Neural progenitor cell (in vitro differentiated cells): ENCODE results near the genes ACSL1 and HELT.

DNA sequence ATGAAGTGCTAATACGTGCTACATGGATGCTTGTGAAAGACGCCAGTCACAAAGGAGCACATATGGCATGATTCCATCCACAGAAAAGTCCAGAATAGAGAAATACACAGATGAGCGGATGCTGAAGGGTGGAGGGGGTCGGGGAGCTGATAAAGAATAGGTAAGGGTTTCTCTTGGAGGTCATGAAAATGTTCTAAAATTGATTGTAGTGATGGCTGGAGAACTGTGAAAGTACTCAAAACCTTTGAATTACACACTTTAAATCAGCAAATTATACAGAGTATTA, 33.4 kb upstream of the CENPU start:
- RAMPAGE, long total RNA: no peak

DNA sequence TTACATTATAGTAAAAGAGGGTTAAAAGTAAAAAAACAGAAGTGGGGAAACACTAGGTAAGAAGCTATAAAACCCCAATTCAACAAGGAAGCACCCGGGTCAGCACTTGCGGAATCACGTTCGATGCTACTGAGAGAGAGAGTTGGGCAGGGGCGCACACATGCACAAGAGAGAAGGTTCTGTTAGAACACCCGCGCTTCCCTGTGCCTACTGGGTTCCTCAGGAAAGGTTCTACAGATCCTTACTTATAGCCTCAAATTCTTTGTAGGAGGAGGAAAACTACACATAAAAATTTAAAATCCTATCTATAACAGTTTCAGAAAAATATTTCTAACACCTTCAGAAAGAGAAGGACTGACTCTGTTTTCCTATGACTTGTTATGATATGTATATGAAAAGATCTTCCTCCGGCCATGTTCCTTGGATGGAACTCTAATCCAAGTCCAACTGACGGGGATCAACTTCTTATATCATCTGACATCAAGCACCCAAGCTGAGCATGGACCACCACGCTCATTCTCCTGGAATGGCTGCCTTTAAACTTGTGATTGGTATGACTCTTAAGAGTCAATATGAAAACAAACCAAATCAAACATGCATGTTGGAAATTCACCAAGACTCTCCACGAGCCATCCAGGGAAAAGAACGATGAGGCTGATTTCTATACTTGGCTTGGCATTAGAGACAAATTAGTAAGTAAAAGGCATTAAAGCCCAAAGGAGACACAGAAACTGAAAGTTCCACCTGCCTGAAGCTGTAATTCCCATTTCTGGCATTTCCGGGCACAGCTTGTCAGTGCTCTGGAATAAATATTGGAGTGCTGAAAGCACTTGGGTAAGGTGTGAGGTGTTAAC, 41.8 kb upstream of the CENPU start:
- RAMPAGE, long total RNA: no peak

GRCh38 chr4:184776296-184777027, 42.6 kb upstream of the CENPU start:
- RAMPAGE, long total RNA: no peak

DNA sequence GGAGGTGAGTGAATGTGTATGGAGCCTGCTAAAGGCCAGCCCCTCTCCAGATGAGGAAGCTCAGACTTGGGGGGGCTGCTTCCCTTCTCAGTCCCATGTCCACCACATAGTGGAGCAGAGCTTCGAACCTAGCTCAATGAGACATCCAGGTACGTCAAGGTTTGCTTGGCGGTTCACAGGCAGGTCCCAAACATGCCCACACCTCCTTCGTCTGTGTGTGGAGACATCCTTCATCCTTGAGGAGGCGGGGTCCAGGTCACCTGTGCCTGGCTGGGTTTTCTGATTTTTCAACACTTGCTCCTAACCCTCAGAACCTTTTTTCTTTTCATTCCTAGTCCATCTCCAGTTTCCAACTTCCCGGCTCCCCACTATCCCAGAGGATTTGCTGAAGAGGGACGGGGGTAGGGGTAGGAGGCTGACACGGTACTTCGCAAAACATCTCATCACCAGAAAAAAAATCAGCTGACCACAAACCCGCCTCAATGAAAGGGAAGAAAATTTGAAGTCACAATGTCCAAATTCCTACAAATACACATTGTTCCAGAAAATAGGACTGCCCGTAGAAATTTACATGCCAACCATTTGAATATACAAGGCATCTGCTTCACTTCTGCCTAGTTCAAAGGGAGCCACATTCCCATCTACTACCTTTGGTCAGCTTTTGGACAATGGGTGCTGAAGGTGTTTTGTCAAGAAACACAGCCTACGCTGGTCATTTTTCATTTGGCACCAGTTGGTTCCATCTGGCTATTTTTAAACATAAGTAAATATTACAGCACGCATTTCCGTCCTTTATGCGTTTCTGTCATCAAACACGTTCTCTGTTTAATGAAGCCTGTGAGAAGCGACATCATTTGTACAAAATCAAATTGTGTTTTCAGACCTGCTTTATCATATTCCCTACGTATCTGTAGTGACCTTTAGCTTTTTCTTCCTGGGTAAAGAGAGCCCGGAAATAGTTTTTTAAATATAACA, 30.9 kb downstream of the ACSL1 start:
- RAMPAGE, long total RNA: no peak

- RAMPAGE, long total RNA: no peak
Measured at GRCh38 chr4:184796773-184797878, 28.6 kb downstream of the ACSL1 start.

GRCh38 chr4:184805995-184806677, 19.6 kb downstream of the ACSL1 start:
- RAMPAGE, long total RNA: no peak

GRCh38 chr4:184825863-184826311, at the start of gene ACSL1:
Gene ACSL1, minus strand, starts transcription at chr4:184825968.
- RAMPAGE, long total RNA: no peak

DNA sequence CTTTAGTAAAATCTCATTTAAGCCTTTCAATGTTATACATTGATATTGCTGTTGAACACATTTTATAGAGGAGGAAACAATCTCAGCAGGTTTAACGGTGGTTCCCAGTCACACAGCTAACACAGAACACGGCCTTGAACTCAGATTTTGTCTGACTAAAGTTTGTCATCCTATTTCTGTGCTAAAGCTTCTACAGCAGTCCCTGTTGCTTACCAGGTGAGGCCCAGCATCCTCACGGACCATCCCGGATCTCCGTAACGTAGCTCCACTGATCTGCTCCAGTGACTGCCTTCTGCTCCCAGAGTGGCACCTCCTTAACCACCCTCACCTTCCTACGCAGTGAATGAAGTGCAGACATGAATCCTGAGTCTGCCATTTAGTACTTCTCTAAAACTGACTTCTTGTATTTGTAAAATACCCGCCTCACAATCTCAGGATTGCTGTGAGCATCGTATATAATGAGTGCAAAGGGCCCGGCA, 27.6 kb upstream of the ACSL1 start:
- RAMPAGE, long total RNA: no peak

- RAMPAGE, long total RNA: no peak
Measured at GRCh38 chr4:184887209-184888283, 61.8 kb upstream of the ACSL1 start.

DNA sequence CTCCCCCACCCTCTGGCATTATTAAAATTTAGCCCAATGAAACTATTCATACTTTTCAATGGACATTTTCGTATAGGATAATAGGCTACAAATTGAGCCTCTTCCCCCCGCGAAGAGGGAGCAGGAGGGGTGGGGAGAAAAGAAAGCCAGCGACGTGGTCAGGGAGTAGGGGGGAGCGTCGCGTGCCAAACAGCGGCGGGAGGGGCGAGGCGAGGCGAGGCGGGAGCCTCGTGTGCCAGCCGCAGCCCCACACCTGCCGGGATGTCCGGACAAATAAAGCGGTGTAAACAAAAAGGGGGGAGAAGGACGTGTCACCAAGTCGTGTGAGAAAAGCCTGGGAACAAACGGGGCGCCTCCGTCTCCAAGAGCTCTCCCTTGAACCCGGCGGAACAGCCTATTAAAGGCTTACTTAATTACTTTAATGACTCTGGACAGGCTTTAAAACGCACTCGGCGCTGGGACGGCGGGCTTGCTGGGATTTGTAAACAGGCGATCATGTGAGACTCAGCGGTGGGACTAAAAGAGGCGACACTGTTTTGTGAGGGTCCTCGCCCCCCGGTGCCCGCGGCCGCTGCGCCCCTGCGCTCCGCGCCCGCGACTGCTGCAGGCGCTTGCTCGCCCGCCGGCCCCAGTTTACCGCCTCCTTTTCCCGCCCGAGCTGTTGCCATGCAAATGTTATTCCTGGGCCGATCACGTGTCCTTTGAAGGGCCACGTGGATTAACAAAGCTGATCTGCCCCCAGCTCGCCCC, at the start of gene HELT:
TSS of gene HELT (plus strand) at position 572 of the 750 bp plus-strand sequence.
- RAMPAGE, long total RNA: no peak

DNA sequence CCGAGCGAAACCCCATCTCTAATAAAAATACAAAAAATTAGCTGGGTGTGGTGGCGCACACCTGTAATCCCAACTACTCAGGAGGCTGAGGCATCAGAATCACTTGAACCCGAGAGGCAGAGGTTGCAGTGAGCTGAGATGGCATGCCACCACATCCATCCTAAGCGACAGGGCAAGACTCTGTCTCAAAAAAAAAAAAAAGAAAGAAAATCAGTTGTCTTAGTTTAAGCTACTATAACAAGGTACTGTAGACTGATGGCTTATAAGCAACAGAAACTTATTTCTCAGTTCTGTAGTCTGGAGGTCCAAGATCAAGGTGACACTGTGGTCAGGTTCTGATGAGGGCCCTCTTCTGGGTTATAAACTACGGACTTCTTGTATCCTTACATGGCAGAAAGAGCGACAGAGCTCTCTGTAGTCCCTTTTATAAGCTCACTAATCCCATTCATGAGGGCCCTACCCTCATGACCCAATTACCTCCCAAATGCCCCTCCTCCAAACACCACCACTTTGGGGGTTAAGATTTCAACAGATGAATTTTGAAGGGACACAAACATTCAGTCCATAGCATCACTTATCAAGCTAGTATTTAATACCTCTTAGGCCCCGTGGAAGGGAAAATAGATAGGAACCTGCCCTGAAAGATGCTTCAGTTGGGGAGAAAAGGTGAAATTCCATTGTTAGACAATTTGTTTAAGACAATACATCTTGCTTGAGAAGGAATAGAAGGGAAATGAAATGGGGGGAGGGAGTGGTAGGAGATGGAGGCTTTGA, 4.9 kb downstream of the SLC25A4 start:
- RAMPAGE, long total RNA: no peak

GRCh38 chr4:185383358-185384267, 12.1 kb downstream of the LRP2BP start:
- RAMPAGE, long total RNA: no peak

GRCh38 chr4:185532230-185533423, 2.7 kb downstream of the PDLIM3 start:
- RAMPAGE, long total RNA: no peak

GRCh38 chr4:185539685-185540074, 4.4 kb upstream of the PDLIM3 start:
- RAMPAGE, long total RNA: no peak

DNA sequence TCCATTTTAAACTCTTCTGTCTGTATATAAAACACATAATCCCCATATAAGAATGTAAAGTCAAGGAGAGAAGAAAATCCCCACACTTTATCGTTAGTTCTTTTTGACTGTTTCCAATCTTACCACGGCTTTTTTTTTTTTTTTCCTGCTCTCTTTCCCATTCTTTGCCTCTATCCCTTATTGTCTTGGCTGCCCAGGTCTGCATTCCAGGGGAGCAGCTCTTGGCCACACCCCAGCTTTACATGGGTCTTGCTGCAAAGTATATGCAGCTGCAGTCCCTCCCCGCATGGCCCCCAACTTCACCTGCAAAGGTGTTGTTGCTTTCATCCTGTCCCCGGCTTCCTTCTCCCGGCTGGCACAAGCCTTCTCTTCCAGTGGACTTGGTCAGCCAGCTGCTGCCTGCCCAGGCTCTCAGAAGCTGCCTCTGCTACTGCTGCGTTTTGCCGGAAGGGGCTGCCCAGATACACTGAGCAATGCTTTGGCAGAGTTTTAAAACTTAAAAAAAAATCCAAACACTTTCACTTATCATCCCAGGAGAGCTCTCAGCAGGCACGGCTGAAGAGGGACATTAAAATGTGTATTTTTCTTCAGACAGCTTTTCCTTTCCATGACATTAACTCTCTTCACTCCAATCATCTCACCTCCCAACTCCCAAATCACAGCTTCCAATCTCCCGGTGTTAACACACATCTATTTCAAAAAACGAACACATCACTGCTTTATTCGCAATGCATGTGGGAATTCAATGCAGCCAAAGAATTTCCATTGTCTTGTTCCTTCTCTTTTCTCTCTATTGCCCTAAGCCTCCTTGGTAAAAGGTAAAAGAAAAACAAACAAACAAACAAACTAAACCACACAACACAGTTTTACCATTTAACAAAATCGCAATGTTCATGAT, 121.3 kb upstream of the PDLIM3 start:
- RAMPAGE, long total RNA: no peak

DNA sequence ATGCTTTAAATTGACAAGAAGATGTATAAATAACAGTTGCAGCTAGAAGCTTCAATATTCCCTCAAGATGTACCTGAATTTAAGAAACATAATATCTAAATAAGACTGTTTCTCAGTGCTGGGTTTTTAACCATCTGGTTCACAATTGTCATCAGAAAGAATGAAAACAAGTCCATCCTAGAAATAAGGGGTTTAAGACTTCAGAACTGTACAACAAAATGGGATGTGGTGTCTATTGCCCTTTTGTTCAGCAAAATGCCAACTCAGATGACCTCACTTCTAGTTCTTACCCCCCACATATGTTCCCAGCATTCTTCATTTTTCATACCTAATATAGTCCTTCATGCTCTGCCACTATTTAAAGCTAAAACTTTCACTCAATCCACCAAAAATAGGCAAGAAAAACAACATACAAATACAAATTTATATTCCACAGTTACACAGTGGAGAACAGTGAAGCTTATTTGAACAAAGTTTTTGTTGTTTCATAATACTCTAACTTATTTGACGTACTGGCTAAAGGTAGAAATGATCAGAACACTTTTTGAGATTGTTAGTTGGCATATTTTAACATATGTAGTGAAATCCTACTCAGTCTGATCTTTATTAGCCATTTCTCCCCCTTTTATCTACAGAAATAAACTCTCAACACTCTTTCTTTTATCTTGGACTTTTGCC, 111.3 kb downstream of the SORBS2 start:
- RAMPAGE, long total RNA: no peak

DNA sequence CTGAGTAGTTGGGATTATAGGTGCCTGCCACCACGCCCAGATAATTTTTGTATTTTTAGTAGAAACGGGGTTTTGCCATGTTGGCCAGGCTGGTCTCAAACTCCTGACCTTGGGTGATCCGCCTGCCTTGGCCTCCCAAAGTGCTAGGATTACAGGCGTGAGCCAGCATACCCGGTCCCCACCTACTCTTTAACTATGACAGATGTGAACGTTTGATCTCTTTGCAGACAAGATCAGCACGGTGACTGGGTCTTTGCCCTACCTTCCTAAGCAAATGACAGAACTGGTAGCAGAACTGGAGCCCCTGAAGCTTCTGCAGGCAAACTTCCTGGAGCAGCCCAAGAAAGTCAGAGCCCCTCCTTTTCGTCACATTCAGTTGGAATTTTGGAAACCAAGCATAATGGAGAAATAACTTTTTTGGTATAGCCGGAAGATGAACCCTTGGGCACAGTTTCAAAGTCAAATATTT, 90.8 kb downstream of the SORBS2 start:
- RAMPAGE, long total RNA: no peak

GRCh38 chr4:185740707-185741083, 71.3 kb downstream of the SORBS2 start:
- RAMPAGE, long total RNA: no peak

- RAMPAGE, long total RNA: no peak
Measured at GRCh38 chr4:185761264-185762320, 50.4 kb downstream of the SORBS2 start.

GRCh38 chr4:185809029-185810389, 2.5 kb downstream of the SORBS2 start:
- RAMPAGE, long total RNA: no peak